LHCN-M2 (cell line): ENCODE results near the genes MYOCOS and MYOC.

GRCh38 chr1:170668134-170668780, 4.3 kb downstream of the PRRX1 start:
- RAMPAGE, long total RNA = no peak

DNA sequence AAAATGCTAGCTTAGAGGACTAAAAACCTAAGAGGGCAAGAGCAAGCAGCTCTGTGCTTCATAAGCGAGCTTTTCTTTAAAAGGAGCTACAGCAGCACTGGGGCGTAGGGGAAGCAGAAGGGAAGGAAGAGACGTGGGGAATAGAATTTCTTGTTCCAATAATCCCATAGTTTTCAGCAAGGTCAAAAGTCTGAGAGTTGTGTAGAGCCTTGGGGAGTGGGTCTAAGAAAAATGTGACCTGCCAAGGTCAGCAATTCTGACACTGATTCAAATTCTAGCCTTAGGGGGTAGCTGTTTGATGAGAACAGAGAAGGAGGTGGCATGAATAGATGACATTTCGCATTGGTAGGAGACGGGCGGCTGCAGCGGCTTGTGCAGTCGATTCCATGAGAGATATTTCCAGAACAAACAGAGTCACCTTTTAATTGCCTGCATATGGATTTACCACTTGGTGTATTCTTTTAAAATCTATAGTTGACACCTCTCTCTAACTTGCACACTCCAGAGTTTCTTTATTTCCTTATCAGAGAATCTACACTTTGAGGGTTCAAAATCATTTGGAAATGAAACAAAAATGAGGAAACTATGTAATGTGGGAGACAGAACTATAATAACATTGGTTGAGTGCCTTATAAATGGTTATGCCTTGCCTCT, 22.5 kb downstream of the PRRX1 start:
- RAMPAGE, long total RNA = no peak

GRCh38 chr1:170693081-170693676, 29.2 kb downstream of the PRRX1 start:
- RAMPAGE, long total RNA = no peak

- RAMPAGE, long total RNA = no peak
Observed at GRCh38 chr1:170735618-170736128, 71.7 kb downstream of the PRRX1 start.

DNA sequence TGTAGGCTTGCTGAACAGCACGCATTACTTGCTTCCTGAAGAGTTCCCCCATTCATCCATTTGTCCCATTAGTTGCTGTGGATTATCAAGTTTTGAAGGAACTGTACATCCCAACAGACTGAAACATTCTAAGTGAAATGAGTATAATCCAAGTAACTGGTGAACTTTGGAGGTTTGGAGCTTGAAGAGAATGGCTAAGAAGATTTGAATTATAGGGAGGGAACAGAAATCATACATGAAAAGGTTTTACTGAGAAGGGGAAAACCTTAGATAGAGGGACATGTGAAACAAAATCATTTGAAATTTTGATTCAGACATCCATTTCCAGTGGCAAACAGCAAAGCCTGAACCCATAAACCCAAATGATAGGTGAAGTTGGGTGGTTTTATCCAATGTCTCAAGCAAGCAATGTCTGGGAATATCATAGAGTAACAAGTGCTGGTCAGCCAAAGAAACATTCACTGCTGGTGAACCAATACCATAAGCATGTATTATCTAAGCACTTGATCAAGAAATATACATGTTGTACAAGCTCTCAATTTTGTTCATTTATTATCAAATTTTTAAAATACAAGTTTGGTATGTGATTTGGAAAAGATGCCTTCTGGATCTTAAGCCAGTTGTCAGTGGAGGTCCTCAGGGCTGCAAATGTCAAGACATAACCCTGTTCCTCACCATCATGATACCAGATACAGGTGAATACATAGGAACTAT, 74.7 kb downstream of the PRRX1 start:
- RAMPAGE, long total RNA = no peak

DNA sequence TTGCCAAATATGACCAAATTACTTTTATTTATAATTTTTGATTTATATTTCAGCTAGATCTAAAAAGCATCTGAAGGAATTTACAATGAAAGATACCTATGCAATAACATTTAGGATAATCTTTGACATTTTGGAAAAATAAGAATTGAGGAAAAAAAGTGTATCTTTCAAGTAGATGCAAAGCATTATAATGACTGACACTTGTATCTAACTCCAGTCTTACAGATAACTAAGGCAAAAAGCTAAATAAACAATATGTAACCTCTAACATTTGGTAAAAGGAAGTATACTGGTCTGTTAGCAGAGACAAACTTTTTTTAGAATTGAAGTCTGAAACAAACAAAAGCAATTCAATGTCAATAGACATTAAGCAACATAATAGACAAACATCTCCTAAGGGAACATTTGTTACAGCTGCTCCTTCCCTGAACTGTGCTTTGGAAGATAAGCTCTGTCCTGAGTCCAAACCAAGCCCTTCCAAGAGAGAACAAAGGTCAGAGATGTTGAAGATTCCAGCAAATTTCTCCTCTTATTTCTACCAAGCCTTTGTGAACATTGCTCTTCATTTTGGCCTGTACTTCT, 25.1 kb downstream of the FMO2 start:
- RAMPAGE, long total RNA = no peak

- RAMPAGE, long total RNA = no peak
Observed at GRCh38 chr1:171258553-171258885, 10.2 kb downstream of the FMO1 start.

- RAMPAGE, long total RNA = no peak
Observed at GRCh38 chr1:171358966-171359165, 44.9 kb downstream of the FMO4 start.

GRCh38 chr1:171421488-171422004, 63.8 kb upstream of the PRRC2C start:
- RAMPAGE, long total RNA = no peak

DNA sequence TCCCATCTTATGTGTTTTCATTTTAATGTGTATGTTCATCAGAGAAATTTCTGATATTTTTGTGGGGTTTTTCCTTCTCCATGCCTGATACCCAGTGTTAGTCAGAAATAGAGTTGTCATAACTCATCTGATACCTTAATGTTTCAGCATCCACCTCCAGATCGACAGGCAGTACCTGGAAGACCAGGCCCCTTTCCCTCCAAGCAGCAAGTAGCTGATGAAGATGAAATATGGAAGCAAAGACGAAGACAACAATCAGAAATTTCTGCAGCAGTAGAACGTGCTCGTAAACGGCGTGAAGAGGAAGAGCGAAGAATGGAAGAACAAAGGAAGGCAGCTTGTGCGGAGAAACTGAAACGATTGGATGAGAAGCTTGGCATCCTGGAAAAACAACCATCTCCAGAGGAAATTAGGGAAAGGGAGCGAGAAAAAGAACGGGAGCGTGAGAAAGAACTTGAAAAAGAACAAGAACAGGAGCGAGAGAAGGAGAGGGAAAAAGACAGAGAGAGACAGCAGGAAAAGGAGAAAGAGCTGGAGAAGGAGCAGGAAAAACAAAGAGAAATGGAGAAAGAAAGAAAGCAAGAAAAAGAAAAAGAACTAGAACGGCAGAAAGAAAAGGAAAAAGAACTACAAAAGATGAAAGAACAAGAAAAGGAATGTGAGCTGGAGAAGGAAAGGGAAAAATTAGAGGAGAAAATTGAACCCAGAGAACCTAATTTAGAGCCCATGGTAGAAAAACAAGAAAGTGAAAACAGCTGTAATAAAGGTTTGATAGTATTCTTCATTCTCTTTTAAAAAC, 47.1 kb downstream of the PRRC2C start:
- RAMPAGE, long total RNA = no peak

DNA sequence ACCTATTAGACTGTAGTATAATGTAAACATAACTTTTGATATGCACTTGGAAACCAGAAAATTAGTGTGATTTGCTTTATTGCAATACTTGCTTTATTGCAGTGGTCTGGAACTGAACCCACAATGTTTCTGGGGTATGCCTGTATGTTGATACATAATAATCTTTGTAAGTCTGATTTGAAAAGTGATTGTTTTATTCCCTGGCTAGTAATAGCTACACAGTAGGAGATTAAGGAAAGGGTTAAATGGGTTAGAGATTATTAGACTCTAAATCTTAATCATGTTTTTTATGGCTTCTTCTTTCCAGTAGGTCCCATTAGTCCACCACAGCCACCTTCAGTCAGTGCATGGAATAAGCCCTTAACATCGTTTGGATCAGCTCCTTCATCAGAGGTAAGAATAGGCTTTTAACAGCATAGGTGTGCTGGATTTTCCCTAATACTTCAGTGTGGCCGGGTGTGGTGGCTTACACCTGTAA, 61.3 kb upstream of the MYOCOS start:
- RAMPAGE, long total RNA = no peak

- RAMPAGE, long total RNA = no peak
Observed at GRCh38 chr1:171622076-171622487, at the start of gene MYOCOS. MYOCOS (plus strand) TSS chr1:171622243.

DNA sequence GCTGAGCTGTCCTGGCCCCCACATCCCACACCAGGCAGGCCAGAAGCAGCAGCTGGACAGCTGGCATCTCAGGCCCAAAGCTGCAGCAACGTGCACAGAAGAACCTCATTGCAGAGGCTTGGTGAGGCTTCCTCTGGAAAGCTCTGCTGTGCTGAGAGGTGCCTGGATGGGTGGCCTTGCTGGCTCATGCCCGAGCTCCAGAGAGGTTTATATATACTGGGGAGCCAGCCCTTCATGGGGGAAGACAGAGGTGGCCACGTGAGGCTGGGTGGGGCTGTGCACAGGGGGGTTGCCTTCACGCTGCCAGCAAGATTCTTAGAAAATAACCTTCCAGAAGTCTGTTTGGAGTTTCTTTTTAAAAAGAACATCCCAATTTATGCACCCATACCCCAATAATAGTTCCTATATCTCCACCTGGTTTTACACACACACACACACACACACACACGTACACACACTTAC, at the start of gene MYOC:
Gene MYOC, minus strand, starts transcription at position 186 of the 462 bp plus-strand sequence.
- RAMPAGE, long total RNA = no peak

- RAMPAGE, long total RNA = no peak
Observed at GRCh38 chr1:171841995-171842868, 934 bp downstream of the DNM3 start.

- RAMPAGE, long total RNA = no peak
Observed at GRCh38 chr1:172286656-172287107, 133.8 kb upstream of the C1orf105 start.

DNA sequence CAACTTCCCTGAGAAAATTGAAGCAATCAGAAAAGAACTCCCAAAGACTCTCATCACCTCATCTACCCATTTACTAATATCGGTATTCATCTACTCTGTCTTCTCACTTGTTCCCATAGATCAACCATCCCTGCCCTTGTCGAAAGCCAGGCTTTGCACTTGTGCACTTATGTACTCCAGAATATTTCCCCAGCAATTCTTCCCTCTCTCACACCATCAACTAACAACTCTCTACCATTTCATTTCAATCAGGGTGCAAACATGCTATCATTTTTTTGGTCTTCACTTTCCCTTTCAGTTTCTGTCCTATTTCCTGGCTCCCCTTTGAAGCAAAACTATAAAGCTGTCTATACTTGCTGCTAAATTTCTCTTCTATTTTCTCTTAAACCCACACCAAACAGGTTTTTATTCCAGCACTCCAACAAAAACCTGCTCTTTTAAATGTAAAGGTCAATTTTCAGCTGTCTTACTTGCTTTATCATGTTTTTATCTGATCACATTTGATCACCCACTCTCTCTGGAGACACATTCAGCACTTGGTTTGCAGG, 6.8 kb downstream of the C1orf105 start:
- RAMPAGE, long total RNA = no peak

- RAMPAGE, long total RNA = no peak
Observed at GRCh38 chr1:172531999-172532717, 792 bp upstream of the SUCO start.

- RAMPAGE, long total RNA = no peak
Observed at GRCh38 chr1:172717660-172717968, 58.7 kb downstream of the FASLG start.

GRCh38 chr1:172766293-172766977, 107.5 kb downstream of the FASLG start:
- RAMPAGE, long total RNA = no peak

DNA sequence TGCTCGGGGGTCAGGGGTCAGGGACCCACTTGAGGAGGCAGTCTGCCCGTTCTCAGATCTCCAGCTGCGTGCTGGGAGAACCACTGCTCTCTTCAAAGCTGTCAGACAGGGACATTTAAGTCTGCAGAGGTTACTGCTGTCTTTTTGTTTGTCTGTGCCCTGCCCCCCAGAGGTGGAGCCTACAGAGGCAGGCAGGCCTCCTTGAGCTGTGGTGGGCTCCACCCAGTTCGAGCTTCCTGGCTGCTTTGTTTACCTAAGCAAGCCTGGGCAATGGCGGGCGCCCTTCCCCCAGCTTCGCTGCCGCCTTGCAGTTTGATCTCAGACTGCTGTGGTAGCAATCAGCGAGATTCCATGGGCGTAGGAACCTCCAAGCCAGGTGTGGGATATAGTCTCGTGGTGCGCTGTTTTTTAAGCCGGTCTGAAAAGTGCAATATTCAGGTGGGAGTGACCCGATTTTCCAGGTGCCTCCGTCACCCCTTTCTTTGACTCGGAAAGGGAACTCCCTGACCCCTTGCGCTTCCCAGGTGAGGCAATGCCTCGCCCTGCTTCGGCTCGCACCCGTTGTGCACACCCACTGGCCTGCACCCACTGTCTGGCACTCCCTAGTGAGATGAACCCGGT, 64.0 kb downstream of the TNFSF18 start:
- RAMPAGE, long total RNA = no peak